Left cardiac atrium (tissue), 1 donor: ENCODE measurements around a stretch of chr4.

DNA sequence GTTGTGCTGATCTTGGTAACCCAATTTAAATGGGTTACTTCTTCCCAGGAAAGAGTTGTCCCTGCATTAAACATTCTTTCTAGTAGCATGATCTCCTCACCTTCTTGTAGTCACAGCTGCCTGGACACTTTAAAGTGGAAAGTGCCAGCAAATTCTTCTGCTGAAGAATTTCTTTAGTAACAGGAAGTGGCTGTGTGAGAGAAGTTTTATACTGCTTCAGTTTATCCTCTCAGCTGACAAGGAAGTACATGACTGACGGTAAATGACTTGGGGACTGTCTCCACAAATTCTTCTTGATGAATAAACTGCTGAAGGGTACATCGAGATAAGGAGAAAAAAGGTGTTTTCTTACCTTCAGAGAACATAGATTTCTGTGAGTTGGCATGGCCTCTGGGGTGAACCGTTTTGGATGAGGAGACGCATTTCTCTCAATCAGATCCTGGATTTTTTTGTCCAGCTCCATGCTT, 18.2 kb upstream of the TNIP3 start:
- PRO-cap = no peak

GRCh38 chr4:121551976-121552371, 144.8 kb downstream of the ANXA5 start:
- PRO-cap = no peak

DNA sequence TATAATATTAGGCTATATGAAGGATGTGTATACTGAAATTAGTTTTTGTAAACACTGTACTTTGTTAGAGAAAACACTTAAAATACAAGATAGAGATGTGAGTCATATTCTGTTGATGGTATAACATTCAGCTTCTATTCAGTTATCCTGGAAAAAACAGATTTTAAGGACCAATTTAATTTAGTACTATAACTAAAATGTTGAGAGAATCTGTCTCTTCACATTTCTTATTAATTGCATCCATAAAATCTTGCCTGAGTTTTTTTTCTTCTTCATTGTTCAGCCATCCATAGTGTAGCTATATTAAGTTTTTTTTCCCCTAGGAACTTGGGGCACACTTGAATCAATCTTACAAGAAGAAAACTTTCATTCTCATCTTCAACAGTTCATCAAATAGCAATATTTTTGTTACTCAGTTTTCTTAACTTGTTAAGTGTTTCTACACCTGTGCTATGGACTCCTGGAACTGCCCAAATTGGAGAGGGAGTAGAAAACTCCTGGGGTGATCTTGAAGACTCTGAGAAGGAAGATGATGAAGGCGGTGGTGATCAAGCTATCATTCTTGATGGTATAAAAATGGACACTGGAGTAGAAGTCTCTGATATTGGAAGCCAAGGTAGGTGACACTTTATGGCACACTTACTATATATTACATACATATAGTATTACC, 10.1 kb downstream of the CCNA2 start:
- PRO-cap = no peak

DNA sequence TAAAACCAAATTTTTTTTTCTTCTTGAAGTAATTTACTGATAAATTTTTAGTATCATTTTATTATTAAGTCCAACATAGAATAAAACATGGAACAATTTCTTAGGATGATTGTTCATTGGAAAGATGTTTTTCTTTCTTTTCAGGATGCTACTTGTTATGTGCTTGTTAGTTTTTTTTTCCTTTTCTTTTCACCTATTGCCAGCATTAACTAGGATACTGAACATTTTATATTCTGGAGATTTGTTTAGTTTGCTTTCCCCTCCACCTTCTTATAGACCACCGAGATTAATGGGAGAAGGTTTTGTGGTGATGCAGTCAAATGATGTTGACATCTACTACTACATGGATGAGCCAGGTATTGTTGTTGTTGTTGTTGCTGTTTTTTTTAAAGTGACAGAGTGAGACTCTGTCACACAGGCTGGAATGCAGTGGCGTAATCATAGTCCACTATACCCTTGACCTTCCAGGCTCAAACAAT, 37.6 kb downstream of the BLTP1 start:
- PRO-cap = no peak

DNA sequence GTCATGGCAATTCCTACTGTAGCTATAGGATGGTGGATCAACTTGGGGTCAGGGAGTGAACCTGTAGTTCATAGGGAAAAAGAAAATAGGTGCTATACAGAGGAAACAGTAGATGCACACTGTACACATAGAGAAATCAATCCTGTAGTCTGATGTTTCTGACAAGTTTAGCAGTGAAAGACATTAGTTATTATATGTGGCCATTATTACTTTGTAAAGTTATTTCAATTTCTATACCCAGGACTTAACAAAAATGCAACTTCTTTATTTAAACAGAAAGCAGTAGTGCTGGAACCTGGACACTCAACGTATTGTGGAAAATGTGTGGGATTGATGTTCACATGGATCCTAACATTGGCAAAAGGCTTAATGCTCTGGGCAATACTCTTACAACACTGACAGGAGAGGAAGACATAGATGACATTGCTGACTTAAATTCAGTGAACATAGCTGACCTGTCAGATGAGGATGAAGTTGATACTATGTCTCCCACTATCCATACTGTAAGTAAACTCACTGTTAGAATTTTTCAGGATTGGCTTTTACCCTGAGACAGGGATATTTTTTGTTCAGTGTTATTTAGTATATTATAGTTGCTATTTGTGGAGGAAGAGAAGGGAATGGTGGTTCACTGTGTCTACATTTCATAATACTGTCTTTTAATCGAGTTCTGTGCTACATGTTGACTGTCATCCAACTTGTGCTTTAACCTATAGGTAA, 63.5 kb upstream of the ADAD1 start:
- PRO-cap = no peak

GRCh38 chr4:122349406-122350028, 29.3 kb upstream of the ADAD1 start:
- PRO-cap = no peak

- PRO-cap = no peak
Measured at GRCh38 chr4:122688246-122688903, 44.1 kb upstream of the BBS12 start.

DNA sequence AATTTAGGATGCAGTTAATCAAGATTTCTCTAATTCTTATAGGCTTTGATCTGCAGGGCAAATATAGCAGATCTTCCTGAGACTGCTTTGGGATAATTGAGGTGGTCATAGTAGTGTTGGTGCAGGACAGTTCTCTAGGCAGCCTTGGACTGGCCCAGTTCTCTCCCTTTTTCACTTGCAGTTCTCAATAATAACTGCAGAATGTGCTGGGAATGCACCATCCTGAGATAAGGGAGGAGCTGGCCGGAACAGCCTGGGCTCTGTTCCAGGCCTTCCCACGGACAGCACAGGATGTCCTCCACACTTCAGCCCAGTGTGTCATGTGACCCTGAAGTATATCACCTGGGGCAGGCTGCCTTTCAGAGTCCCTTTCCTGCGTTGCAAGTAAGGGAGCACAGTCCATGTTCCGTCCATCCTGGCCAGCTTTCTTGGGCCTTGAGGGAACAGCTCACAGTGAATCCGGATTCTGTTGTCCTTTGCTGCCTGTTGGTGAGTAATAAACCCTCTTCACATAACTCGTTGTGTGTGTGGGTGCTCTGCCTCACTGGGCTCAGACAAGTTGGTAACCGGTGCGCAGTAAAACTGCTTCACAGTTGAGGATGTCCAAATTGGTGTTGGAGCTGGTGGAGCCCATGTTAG, 32.3 kb upstream of the BBS12 start:
- PRO-cap = bidirectional peak, plus-strand start at position 365 of the sequence, minus-strand start at position 164 of the sequence

DNA sequence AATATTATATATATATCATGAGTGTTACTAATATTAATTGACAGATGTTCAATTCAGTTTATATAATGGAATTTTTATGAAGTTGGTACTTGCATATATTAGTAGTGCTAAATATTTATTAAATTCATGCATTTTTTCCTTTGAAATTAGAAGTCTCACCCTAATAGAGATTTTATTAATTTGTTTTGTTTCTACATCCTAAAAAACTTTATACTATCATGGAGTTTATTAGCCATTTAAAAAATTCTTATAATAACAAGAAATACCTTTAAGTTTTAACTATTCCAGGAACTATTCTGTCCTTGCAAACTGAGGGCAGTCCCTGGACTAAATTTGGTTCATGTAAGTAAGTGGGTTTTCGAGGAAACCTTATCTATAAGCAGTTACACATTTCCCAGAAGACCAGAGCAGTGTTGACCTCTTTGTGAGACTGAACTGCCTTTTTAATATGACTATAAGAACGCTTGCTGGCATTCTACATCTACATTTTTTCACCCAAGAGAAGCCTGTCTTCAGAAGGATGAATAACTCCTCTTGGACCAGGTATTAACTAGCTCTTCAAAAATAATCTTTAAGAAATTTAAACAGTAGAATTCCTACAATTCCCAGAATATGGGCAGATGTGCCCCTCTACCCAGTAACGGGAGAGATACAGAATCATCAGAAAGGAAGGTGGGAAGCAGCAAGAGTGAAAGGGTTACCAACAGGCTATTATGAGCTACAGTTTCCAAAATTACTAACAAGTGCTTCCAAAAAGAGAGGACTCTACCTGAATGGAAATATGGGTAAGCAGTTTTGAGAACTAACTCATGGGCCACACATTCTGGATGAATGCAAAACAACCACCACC, 17.1 kb downstream of the BBS12 start:
- PRO-cap = no peak

DNA sequence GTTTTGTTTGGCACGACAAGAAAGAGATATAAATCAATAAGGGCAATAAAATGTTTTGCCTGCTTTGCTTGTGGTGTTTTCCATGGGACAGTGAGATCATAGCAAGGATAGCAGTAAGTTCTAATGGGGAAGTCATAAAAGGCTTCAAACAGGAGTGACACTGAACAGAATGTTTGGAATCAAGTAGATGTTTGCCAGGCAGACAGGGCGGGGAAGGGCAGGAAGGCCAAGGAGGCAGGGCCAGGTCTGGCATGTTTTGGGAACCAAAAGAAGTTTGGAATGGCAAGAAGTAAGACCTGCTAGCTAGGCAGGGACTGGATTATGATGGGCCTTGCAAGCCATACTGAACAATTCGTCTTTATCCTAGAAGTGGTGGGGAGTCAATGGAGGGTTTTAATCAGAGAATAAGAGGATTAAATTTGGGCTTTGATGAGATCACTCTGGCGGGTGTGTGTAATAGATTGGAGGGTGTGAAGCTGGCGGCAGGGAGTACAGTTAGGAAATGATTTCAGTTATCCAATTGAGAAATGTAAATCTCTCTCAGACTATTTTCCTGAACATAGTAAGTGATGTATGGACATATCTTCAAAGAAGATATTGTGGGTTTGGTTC, 16.5 kb downstream of the FGF2 start:
- PRO-cap = no peak

GRCh38 chr4:123352583-123352927, 44.0 kb upstream of the SPRY1 start:
- PRO-cap = no peak

DNA sequence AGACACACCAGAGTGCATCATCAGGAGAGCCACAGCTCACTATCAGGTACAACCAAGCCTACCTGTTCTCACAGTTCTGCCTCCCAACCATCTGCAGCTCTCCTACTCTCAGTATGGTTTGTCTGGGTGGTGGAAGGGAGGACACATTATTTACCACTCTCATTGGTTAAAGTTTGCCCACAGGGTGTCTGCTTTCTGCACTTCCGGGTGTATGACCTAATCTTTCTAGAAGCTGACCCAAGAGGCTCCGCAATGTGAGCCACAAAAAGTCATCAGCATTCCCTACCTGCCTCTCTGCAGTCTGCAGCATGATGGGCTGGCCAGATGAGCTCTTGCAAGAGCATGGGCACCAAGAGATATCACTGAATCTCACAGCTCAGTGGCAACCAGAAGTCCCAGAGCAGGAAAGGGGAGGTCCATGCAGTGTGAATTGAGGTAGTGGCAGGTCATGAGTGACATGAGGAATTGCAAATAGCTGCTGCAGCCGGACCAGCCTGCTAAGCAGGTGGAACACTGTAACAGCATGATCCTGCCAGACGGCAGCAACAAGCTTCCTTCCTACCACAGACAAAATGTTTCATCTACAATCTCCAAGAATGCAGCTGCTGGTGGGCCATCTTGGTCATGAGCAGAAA, 36.8 kb upstream of the SPRY1 start:
- PRO-cap = no peak

GRCh38 chr4:123399713-123400028, 3.1 kb downstream of the SPRY1 start:
- PRO-cap = no peak

GRCh38 chr4:123435153-123435569, 38.6 kb downstream of the SPRY1 start:
- PRO-cap = no peak

- PRO-cap = no peak
Measured at GRCh38 chr4:123443333-123443753, 46.7 kb downstream of the SPRY1 start.

DNA sequence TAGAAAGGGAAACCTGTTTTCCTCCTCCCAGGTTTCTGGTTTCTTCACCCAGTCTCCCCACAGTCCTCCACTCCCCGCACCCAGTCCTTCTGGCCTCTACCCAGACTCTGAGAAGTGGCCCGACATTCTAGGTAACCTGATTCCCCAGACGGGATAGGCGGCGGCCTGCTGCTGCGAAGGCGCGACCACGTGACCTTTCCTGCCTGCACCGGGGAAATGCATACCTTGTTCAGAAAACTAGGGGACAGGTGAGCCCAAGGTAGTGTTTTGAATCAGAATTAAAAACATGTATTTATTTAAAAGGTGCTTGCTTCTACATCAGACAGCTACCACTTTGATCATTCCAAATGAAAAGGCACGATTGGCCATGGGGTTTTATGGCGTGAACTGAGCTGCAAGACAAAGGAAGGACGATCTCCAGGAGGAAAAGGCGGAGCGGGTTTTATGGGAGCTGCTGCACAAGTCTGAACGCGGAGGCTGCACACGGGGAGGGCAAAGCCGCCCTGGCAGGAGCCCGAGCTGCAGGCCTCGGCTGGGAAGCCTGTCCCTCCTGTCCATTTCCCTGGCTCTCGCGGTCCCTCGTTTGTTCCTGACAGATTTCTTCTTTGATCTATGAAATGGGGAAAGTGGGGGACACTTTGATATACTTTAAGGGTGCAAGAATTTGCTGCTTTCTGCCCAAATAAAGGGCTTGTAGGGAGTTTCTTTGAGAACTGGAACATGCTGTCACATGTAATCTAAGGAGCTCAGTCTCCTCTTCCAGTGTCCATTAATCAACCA, 150.8 kb downstream of the SPRY1 start:
- PRO-cap = no peak

GRCh38 chr4:123621288-123621904, 224.8 kb downstream of the SPRY1 start:
- PRO-cap = no peak

DNA sequence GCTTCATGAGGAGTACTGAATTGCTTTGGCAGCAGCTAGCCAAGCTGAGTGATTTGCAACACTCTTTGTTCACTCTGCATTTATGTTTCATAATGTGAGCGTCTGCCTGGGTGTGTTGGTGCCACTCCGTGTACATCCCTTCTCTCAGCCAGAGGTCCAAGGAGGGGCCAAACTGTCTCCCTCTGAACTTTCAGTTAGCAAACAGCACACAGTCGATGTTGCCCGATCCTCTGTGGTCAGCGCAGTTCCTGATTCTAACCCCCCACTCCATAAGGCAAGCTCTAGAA, 348.3 kb downstream of the SPRY1 start:
- PRO-cap = no peak

GRCh38 chr4:124338774-124339303, 373.7 kb downstream of the ANKRD50 start:
- PRO-cap = no peak

- PRO-cap = no peak
Measured at GRCh38 chr4:124432322-124432686, 280.2 kb downstream of the ANKRD50 start.